Daoy (cell line): Measurements from ENCODE around the genes CLEC3A and WWOX.

GRCh38 chr16:77191442-77192043 is 553 bp downstream of the MON1B start:
- RAMPAGE, long total RNA, result no peak

GRCh38 chr16:77212663-77213386 is 13.6 kb downstream of the SYCE1L start:
- RAMPAGE, long total RNA, result no peak

DNA sequence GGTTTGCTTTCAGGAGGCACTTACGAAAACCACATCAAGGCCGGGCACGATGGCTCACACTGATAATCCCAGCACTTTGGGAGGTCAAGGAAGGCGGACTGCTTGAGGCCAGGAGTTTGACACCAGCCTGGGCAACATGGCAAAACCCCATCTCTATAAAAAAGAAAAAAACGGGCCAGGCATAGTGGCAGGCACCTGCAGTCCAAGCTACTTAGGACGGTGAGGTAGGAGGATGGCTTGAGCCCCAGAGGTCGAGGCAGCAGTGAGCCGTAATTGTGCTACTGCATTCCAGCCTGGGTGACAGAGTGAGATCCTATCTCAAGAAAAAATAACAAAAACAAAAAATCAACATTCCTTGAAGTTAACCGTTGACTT is 99.3 kb downstream of the SYCE1L start:
- RAMPAGE, long total RNA, result no peak

DNA sequence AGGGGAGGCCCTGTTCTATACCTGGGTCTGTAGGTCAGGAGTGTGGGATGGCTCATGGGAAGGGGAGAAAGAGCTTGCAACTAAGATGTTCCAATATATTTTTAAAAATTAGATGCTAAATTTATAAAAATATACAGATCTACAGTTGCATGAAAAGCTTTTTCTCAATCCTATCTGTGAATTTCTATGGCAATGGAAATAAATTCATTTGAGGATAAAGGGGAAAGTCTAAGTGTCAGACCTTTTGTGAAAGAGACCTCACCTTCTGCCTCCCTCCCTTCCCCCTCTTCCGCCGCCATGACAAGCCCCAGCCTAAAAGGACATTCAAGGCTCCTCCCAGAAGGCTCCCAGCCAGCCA is 19.6 kb upstream of the CLEC3A start:
- RAMPAGE, long total RNA, result no peak

- RAMPAGE, long total RNA, result no peak
Measured at GRCh38 chr16:78022275-78022815, at the start of gene CLEC3A. Gene CLEC3A, plus strand, starts transcription at chr16:78022548.

DNA sequence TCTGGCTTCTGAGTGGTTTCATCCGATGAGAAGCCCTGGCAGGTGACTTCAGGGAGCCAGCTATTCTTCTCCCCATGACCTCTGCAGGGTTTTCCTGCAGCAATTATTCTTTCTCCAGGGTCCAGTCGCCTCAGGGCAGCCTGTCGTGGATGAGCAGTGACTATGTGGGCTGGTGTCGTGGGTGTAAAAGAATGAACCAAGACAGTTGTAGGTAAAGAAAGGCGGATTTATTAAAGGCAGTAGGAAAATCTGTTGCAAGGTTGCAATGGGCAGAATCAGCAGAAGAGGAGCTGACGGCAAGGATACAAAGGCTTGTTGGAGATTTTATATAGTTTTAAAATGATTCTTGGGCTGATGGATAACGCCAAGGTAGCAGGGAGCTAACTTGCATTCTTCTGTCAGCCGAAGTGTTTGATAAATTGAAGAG is 6.9 kb upstream of the WWOX start:
- RAMPAGE, long total RNA, result no peak

GRCh38 chr16:78099014-78100403 is at the start of gene WWOX:
Gene WWOX, plus strand, starts transcription at chr16:78099654.
- RAMPAGE, long total RNA, result start-site peak on the plus strand at chr16:78099650-78099721, 240 and 182 reads in 2 replicates

DNA sequence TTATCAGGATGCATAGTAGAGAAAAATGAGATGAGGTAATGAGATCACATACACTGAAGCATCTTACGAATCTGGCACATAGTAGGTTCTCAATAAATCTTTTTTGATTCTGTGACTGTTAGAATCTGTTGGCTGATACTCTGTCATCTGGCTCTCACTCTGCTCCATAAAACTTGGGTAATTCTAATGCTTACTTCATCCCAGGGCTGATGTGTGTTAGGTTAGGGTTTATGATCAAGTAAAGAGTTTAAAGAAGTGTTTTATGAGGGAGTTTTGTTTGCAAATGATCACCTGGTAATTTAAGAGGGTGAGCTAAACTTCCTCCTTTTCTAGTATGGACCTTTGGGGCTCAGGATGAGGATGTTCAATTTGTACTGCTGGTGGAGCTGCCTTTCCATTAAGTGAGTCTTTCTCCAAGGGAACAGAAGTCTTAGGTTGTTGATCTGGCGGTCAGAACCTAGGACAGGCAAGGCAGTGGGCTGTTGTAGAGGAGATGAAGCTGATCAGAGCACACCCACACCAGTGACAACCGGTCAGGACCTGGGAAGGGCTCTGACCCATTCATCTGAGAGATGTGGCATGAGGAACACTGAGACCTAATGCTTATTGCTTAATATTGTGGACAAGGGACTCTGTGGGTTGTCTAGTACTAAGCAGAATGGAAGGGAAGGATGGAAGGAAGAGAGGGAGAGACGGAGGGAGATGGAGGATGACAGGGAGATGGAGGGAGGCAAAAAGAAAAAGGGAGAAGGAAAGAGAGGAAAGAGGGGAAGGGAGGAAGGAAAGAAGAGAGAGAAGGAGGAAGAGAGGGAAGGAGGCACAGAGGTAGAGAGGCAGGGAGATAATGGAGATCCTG is 364.3 kb downstream of the WWOX start:
- RAMPAGE, long total RNA, result no peak

DNA sequence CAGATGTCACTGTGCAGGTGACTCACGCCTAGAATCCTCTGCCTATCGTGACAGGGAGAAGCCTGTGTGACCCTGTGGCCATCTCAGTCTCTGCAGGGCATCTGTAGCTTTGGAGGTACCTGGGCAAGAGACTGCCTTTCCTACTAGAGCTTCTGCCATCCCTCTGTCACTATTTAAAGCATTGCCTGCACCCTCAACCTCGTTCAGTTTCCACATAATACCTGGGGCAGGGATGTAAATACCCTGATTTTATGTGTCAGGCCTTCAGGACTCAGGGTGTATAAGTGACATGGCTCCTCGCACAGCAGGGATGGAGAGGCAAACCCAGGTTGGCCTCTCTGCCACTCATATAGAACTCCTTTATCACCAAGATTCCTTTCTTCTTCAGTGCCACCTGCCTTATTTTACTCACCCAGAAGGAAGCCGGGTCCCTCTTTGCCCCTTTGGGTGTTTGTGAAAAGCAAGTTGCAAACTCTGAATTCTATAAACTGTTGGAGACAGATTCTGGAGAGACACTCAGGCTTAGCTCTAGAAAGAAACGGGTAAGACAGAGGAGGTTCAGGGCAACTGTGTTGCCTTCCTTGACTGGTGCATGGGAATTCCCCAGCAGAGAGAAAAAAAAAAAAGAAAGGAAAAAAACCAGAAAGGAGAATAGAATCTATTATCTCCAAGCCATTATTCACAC is 501.5 kb downstream of the WWOX start:
- RAMPAGE, long total RNA, result no peak

- RAMPAGE, long total RNA, result no peak
Measured at GRCh38 chr16:78606086-78607031, 506.9 kb downstream of the WWOX start.

GRCh38 chr16:78695575-78696046 is 596.2 kb downstream of the WWOX start:
- RAMPAGE, long total RNA, result no peak

GRCh38 chr16:78770321-78770971 is 671.0 kb downstream of the WWOX start:
- RAMPAGE, long total RNA, result no peak

DNA sequence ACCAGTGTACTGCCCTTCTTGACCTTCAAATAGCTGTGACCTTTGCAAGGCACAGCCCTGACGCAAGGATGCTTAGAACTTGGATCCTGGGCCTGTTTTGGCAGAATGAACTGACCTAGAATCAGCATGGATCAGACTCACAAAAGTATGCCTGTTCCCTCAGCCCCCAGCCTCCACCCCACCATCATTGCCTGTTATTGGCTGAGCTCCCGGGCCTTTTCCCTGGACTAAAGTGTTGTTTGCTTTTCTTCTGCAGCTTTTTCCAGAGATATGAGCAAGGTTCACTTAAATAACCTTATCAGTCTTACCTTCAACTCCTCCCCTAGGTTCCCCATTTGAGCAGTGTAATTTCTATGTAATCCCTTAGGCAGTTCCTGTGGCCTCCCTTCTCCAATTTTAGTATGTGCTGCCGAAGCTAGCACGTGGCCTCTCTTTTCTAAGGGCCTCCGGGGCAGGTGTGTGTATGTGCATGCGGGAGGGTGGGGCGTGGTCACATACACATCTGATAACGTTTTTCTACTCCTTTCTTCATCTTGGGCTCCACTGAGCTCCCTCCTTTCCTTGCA is 347.3 kb downstream of the MAF start:
- RAMPAGE, long total RNA, result no peak

DNA sequence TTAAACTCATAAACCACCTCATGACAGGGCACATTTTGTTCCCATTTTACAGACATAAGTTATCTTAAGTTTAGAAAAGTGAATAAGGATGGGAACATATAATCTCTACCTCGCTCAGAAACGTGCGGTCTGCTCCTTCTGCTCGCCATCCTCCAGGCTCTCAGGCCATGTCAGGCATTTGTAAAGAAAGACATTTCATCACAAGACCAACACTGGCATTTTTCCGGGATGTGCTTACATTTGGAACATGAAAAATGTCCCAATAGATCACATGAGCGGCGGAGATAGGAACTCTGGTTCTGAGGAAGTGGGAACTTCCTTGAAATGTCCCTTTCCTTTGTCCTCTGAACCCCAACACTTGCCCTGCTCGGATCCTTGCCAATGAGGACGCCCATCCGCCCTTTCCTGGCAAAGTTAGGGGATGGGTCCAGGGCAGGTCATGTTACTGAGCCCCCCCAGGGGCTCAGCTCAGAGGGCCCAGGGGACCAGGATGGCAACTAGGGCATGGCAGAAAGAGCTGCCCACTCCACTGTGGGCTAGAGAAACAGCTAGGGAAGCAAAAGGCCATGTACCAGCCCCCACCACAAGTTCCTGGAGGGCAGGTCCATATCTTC is 130.5 kb downstream of the MAF start:
- RAMPAGE, long total RNA, result no peak

GRCh38 chr16:79503466-79503955 is 97.0 kb downstream of the MAF start:
- RAMPAGE, long total RNA, result no peak

DNA sequence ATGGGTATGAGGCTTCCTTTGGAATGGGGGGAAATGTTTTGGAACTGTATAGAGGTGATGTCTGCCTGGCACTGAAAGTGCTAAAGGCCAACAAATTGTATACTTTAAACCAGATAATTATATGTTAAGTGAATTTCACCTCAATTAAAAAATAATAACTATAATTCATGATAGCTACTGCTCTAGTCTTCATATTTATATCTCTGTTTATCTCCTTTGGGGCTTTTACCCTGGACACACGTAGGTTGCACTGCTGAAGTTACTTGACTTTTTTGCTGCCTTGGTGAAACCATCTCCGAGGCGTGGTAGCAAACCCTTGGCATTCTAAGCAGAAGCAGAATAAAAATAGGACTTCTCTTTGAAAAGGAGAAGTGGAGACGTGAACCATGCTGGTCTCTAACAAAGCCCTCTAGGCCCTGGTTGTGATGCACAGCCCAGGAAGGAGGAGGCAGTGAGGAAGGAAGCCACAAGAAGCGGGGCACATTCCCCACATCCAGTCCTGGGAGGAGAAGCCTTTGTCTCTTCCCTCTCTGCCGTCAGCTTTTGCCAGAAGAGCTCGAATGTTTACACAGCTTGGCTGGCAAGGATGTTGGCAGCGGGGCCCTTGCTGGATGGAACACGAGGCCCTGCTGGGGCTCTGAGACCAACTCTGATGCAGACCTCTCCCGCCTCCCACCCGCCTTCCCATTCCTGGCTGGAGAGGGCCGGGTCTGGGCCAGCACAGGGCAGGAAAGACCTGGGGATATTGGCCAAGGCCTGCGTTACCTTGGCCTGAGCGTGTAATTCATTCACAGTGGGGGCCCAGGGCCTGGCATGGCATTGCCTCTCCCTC is 91.4 kb downstream of the MAF start:
- RAMPAGE, long total RNA, result no peak

DNA sequence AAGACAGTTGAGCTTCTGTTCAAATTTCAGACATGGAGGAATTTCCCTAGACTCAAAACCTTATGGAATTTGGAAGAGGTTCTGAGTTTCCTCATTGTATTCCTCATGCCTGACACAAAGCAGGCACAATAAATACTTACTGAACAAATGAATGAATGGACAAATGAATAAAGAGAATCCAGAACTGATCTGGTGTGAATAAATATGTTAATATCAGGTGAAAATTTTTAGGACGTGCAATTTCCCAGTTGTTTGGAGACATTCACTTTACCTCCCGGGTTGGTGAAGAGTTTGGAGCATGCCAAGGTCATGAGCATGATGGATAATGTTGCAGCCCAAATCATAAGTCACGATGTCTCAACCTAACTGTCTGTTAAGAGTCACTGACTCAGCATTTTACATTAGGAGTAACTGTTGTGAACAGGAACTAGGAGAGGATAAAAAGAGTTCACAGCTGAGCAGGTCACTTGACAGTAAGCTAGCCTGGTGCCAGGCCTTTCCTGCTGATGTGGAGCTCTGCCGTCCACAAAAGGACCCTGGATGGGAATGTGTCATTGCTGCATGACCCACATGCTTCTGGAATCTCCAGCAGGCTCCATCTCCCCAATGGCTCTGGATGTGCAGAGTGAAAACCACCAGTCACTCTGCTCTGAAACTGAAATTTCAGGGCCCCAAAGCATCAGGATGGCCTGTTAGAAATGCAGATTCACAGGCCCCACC is 371.5 kb upstream of the MAF start:
- RAMPAGE, long total RNA, result no peak

GRCh38 chr16:80265616-80265901 is 275.2 kb upstream of the DYNLRB2 start:
- RAMPAGE, long total RNA, result no peak

GRCh38 chr16:80407206-80407903 is 133.4 kb upstream of the DYNLRB2 start:
- RAMPAGE, long total RNA, result no peak

DNA sequence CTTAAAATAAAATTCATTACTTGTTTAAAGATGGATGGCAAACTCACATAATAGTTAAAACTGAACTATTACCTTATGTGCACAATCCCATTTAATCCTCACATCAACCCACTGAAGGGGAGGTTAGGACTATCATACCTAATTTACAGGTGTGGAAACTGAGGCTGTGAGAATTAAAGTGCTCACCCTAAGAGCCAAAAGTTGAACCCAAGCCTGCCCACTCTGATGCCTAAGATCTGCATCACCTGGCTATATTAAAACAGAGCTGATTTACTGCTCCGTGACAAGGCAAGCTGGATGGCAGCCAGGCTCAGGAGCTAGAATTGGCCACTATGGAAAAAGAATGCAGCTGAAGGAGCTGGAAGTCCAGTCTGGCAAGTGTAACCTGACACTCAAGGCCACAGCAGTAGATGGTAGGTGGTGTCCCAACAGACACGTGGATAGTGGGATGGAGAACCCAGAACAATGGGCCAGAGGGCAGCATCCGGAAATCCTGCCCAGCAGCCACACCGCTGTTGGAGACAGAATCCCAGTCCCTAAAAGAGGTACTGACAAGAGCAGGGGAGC is 86.0 kb downstream of the CDYL2 start:
- RAMPAGE, long total RNA, result no peak